Skeletal muscle tissue (tissue), 7 donors: ENCODE data around the genes SLC4A5, POLE4 and GCFC2.

- PRO-cap, 3 experiments: peak in 3 of 3 experiments; most common plus-strand start chr2:74199362 (in 2); most common minus-strand start chr2:74199125 (in 3)
- RAMPAGE, long total RNA: no peak
- RRBS, 2 experiments: 1 to 2% methylated on average over 25 of the region's 72 CpGs
Observed at GRCh38 chr2:74198770-74199416, 478 bp downstream of the MTHFD2 start.

- PRO-cap, 3 experiments: no peak in any of the 3 experiments
- RAMPAGE, long total RNA: no peak
- RRBS, 2 experiments: no CpG with 5 or more reads among the region's 15 CpGs
Observed at GRCh38 chr2:74221366-74222575, 23.4 kb downstream of the MTHFD2 start.

GRCh38 chr2:74343214-74343862, at the start of gene SLC4A5:
Gene SLC4A5, minus strand, starts transcription at chr2:74343416.
- PRO-cap, 3 experiments: no peak in any of the 3 experiments
- RAMPAGE, long total RNA: no peak
- RRBS, 2 experiments: no CpG with 5 or more reads among the region's 3 CpGs

GRCh38 chr2:74458648-74459454, 613 bp downstream of the WBP1 start:
- PRO-cap, 3 experiments: no peak in any of the 3 experiments
- RAMPAGE, long total RNA: no peak
- RRBS, 2 experiments: no CpG with 5 or more reads among the region's 17 CpGs

DNA sequence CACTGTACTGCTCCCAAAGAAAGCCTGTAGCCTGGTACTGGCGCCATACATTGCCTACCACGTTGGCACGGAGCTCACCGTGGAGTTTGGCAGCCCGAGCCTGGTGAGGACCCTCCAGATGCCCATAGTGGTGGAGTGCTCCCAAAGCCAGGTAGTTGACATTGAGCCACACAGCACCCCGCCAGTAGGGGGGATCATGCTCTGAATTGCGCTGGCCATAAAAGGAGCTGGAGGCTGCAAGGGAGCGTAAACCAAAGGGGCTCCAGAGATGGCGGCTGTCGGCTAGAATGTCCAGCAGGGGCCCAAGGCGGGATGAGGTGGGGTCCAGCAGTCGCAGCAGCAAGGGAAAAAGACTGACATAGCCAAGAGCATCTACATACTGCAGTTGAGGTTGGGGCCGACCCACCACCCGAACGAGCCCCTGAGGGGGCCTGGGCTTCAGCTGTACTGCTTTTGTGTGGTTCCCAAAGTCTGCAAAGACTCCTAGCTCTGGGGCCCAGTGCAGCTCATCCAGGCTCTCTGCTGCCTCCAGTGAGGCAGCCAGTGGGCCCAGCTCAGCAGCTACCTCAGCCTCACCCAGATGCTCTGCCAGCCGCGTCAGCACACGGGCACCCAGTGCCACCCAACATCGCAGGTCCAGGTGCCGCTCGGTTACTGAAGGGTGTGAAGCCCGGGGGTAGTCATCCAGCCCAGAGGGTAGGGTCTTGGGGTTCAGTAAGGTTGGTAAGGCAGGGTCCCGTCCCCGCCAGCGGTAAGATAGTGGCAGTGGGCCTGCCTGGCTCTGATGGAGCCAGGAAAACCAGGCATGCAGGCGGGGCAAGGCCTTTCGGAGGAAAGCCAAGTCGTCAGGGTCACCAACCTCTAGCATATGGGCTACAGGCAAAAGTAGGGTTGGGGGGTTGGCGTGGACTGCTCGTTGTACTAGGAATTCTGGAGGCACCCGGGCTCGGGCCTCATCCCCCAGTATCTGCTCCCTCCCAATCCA, 3.4 kb downstream of the WBP1 start:
- PRO-cap, 3 experiments: no peak in any of the 3 experiments
- RAMPAGE, long total RNA: no peak
- RRBS, 2 experiments: 47 to 60% methylated on average over 2 of the region's 32 CpGs

DNA sequence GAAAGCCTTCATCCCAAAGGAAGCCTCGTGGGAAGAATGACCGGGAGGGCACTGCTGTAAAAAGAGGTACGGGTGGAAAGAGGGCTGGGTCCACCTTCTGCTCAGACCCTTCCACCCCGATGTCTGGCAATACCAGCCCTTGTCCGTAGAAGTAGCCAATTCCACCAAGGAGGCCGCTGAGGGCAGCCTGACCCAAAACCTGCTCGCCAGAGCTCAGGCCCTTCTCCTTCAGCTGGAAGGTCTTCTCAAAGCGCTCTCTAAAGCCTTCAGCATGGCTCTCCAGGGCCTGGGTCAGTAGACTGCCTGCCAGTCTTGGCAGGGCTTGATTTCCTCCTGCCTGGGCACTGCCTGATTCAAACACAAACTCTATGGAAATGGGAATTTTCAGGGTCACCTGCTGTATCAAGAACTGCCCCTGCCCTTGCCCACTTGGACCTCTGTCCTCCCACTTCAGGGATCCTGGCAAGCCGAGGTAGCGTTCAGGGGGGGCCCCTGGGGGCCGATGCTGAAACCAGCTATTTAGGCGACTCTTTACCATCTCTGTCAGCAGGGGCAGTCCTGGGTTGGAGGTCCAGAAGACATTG, 2.7 kb downstream of the MOGS start:
- PRO-cap, 3 experiments: no peak in any of the 3 experiments
- RAMPAGE, long total RNA: no peak
- RRBS, 2 experiments: 43 to 57% methylated on average over 2 of the region's 12 CpGs

- PRO-cap, 3 experiments: no peak in any of the 3 experiments
- RAMPAGE, long total RNA: no peak
- RRBS, 2 experiments: no CpG with 5 or more reads among the region's 15 CpGs
Observed at GRCh38 chr2:74471132-74471815, 1.2 kb downstream of the MRPL53 start.

DNA sequence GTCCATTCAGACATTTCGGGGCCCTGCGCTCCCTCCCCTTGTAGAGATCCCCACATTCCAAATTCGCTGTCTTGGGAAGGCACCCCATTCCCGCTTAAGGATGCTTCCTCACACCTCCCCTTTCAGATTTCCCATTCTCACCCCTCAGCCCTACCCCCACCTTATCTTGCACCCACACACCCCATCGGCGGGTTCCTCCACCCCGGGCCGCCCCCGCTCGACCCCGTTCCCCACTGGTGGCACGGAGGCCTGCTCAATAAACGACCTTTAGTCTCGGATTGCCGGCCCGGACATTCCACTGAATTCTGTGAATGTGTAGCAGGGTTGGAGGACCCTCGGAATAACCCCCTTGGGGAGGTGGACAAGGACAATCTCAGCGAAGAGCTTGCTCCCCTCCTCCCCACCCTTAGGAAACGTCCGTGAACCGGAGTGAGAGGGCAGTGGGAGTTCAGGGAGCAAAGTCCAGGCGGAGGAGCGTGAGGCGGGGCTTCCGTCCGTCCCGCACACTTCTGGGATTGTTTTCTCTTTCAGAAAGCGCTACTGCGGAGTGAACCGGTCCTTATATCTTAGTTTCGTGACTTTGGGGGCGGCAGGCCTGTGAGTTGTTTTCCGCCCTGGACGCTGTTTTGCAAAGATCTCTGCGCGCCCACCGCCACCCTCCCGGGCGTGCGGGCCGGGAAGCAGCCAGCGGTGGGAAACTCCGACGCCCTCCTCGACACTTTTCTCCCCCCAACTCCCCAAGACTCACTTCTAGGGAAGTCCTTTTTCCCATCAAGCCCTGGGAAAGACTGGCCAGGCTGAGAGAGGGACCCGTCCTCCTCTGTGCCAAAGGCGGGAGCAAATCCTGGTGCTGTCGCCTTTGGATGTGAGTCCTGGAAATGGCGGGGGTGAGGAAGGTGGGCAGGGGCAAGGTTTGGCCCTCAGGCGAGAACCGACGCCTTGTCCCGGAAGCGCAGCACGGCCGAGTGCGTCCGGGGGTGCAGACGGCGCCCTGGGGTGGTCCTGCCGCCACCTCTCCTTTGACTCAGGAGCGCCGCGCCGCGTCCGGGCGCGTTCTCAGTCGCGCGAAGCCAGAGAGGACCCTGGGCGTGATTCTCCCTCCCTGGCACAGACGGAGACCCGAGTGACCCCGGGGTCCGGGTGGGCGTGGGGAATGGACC, 3.1 kb upstream of the LBX2 start:
- PRO-cap, 3 experiments: peak in 2 of 3 experiments; most common plus-strand start position 530 of the sequence (in 2)
- RAMPAGE, long total RNA: no peak
- RRBS, 2 experiments: 16% methylated on average over 37 to 39 of the region's 78 CpGs

DNA sequence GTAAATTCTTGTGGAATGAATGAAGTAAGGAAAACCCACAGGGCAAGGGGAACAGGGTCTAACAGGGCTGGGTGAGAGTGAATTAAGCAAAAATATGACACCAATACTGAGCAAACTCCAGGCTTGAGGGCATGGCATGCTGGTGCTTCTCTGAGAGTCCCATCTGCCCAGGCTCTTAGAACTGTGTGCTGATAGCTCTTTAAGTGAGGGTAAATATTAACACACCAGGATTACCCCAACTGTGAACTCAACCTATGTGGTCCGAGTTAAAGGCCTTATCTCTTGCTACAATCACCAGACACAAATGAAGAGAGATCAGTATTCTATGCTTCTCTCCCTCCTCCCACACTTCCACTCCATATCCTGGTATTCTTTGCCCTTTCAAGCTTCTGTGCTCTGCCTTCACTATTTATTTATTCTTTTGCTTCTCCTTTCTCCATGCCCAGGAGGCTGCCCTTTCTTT, 17.4 kb upstream of the HK2 start:
- PRO-cap, 3 experiments: no peak in any of the 3 experiments
- RAMPAGE, long total RNA: no peak
- RRBS, 2 experiments: no CpG with 5 or more reads among the region's 1 CpG

- PRO-cap, 3 experiments: peak in 3 of 3 experiments; most common plus-strand start chr2:74834825 (in 2); most common minus-strand start chr2:74835231 (in 2)
- RAMPAGE, long total RNA: no peak
- RRBS, 2 experiments: 2% methylated on average over 50 of the region's 110 CpGs
Observed at GRCh38 chr2:74834375-74835416, 769 bp downstream of the HK2 start.

DNA sequence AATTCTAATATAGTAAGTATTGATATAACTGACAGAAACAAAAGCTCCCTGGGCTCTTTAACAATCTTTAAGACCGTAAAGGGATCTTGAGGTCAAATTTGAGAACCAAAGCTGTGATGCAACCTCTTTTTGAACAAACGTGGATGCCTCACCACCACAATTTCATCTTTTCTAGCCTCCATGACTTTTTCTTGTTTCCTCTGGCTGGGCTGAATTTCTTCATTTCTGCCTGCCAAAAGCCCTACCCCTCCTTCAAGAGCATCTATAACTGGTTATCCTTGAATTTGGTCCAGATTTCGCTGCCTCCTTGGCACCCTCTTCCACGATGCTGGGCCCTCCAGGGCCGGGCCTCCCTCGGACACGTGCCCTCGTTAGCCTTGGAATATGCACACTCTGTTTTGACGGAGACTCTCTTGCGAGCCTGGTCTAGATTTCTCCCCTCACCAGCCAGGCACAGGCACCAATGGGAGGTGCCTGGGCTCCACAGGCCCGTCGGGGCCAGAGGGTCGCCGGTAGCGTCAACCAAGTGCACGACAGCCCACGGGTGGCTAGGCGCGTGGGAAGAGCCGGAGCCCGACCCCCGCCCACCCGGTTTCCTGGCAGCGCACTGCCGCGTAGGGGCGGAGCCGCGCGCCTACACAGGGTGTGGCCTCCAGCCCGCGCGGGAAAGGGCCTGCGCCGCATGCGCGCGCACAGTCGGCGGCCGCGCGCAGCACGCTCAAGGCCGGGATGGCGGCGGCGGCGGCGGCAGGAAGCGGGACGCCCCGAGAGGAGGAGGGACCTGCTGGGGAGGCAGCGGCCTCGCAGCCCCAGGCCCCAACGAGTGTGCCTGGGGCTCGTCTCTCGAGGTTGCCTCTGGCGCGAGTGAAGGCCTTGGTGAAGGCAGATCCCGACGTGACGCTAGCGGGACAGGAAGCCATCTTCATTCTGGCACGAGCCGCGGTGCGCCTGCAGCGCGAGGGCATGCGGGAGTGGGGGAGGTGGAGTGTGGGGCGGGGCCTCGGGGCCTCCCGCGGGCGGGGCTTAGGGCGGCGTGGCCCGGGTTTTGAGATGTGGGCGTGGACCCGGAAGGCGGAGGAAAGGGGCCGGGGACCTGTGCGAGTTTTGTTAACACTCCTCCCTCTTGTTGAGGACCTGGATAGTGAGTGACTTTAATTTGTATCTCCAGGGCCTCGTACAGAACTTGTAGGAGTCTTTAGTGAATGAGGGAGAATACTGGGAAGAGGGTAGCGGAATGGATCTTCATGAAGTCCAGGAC, at the start of gene POLE4:
POLE4 (plus strand) TSS at position 693 of the 1,258 bp plus-strand sequence.
- PRO-cap, 3 experiments: peak in 3 of 3 experiments; most common plus-strand start position 721 of the sequence (in 3); most common minus-strand start position 929 of the sequence (in 3)
- RAMPAGE, long total RNA: no peak
- RRBS, 2 experiments: 2 to 3% methylated on average over 7 to 14 of the region's 86 CpGs

- PRO-cap, 3 experiments: no peak in any of the 3 experiments
- RAMPAGE, long total RNA: no peak
- RRBS, 2 experiments: no CpG with 5 or more reads among the region's 9 CpGs
Observed at GRCh38 chr2:74991839-74992532, 33.5 kb downstream of the POLE4 start.

- PRO-cap, 3 experiments: no peak in any of the 3 experiments
- RAMPAGE, long total RNA: no peak
- RRBS, 2 experiments: 2% methylated on average over 24 of the region's 54 CpGs
Observed at GRCh38 chr2:75199973-75200890, 912 bp upstream of the TACR1 start.

- PRO-cap, 3 experiments: no peak in any of the 3 experiments
- RAMPAGE, long total RNA: no peak
- RRBS, 2 experiments: no CpG with 5 or more reads among the region's 4 CpGs
Observed at GRCh38 chr2:75702140-75702562, 8.6 kb downstream of the GCFC2 start.

GRCh38 chr2:75710235-75711510, at the start of gene GCFC2:
Gene GCFC2, minus strand, starts transcription at chr2:75710915.
- PRO-cap, 3 experiments: peak in 3 of 3 experiments; most common plus-strand start chr2:75710775 (in 2); most common minus-strand start chr2:75710915 (in 3)
- RAMPAGE, long total RNA: no peak
- RRBS, 2 experiments: 2% methylated on average over 12 to 17 of the region's 82 CpGs

DNA sequence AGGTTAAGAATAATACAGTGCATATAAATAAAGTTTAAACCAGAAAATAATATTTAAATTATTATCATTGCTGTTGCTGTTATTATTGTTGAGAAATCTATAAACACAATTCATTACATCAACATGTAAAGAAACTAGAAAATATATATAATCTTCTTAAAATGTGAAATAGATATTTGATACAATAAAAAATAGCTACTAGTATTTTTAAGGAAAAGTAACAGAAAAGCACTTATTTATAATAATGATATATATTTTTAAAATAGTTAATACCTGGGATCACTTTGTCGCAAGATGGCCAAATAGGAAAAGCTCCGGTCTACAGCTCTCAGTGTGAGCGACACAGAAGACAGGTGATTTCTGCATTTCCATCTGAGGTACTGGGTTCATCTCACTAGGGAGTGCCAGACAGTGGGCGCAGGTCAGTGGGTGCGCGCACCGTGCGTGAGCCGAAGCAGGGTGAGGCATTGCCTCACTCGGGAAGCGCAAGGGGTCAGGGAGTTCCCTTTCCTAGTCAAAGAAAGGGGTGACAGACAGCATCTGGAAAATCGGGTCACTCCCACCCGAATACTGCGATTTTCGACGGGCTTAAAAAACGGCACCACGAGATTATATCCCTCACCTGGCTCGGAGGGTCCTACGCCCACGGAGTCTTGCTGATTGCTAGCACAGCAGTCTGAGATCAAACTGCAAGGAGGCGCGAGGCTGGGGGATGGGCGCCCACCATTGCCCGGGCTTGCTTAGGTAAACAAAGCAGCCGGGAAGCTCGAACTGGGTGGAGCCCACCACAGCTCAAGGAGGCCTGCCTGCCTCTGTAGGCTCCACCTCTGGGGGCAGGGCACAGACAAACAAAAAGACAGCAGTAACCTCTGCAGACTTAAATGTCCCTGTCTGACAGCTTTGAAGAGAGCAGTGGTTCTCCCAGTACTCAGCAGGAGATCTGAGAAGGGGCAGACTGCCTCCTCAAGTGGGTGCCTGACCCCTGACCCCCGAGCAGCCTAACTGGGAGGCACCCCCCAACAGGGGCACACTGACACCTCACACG, 70.7 kb upstream of the LRRTM4 start:
- PRO-cap, 3 experiments: no peak in any of the 3 experiments
- RAMPAGE, long total RNA: no peak
- RRBS, 2 experiments: no CpG with 5 or more reads among the region's 29 CpGs

- PRO-cap, 3 experiments: no peak in any of the 3 experiments
- RAMPAGE, long total RNA: no peak
- RRBS, 2 experiments: no CpG with 5 or more reads among the region's 22 CpGs
Observed at GRCh38 chr2:77954669-77955255, 432.6 kb upstream of the LRRTM4 start.

DNA sequence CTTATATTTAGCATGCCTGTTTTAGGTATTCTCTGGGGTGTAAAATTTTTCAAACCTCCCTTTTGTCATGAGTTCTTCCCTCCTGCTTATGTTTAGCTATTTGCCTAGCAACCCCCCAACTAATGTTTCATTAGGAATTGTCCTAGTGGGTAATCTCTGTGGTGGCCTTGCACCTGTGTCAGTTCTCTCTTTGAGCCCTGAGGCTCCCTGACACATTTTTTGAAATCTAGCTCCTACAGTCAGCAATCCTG, 12.5 kb upstream of the REG1B start:
- PRO-cap, 3 experiments: no peak in any of the 3 experiments
- RAMPAGE, long total RNA: no peak

DNA sequence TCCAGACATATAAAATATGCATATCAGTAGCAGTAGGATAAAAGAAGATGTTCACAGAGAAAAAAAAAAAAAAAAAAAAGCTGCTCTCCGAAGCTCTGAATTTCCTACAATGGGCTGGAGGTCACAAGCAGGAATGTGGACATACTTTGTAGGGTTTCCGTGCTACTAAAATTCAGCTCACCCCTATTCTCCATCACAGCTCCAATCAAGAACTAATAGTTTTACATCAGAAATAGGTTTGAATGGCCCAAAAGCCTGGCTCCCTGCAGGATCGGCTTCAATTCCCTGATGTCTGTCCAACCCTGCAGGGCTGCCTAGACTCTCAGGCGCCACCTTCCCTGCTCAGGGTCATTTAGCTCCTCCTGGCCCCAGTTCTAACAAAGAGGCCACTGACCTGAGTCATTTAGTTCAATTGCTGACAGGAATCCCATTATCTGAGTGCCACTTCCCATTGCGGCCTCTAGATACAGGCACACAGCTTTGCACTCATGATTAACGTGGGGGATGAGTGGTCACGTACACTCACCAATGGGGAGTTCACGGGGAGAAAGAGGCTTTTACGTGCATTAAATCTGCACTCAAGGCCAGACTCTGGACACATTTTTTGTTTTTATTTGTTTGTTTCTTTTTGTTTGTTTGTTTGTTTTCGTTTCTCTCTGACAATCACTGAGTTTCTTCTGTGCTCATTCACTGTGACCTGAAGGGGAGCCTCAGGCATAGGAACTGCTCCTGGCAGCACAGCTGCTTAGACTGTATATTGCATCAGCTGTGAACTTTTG, 119.1 kb upstream of the CTNNA2 start:
- PRO-cap, 3 experiments: no peak in any of the 3 experiments
- RAMPAGE, long total RNA: no peak
- RRBS, 2 experiments: no CpG with 5 or more reads among the region's 10 CpGs

GRCh38 chr2:79482225-79482717, 30.6 kb upstream of the CTNNA2 start:
- PRO-cap, 3 experiments: no peak in any of the 3 experiments
- RAMPAGE, long total RNA: no peak
- RRBS, 2 experiments: no CpG with 5 or more reads among the region's 3 CpGs